Thoracic aorta (tissue), 1 donor: ENCODE results near the gene PRR5.

- RAMPAGE, long total RNA, result no peak
These were observed 14.7 kb upstream of the EFCAB6 start for GRCh38 chr22:43826704-43827260.

GRCh38 chr22:43921476-43921951, 2.1 kb upstream of the PNPLA3 start:
- RAMPAGE, long total RNA, result no peak

DNA sequence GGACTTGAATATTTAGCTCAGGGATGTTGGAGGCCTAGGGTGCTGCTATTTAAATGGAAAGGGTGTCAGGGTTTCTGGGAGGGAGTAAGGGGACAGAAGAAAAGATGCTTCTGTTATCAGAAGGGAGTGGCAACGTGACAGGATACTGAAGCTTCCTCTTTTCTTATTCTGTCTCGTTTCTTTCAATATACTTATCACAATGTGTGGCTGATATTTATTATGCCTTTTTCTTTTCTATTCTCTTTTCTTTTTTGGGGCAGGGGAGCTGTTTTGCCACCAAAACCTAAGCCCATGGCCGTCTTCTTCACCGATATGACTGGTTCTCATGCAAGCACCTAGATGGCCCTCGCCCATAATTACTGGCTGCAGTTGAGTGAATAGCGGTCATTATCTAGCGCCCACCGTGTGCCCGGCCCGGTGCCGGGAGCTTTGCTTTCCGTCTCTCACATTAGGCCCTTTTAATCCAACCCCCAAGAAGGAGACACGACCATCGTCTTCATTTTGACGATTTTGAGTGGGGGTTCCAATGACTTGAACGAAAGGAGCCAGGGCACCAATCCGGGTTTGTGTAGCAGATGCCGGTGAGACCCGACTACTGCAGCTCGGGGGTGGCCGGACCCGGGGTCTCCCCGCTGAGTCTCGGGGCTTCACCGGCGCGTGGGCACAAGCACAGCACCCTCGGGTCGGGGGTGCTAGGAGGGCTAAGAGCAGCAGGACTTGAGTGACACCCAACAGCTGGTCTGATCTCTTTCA, 622 bp upstream of the SAMM50 start:
- RAMPAGE, long total RNA, result no peak

- RAMPAGE, long total RNA, result no peak
These were observed 619 bp upstream of the PARVB start for GRCh38 chr22:44023535-44023830.

DNA sequence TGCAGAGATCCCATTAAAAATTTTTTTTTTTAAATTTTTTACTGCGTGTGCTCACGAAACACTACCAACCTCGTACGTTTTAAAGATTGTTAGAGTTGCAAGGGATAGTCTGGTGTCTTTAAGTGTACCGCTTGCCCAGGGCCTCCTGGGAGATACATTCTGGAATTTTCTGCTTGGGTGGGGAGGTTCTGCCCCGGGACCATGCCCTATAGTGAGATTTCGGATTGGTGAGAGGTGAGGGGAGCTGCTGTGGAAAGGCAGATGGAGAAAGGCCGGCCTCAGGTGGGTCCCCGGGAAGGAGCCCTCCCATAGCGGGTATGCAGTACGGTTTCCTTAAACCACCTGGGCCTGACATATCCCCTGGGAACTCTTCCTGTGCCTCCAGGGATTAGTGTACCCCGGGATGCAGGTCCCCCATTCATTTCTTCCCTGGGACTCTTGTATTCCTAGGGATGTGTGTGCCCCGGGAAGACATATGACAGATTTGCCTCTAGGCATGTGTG, 897 bp downstream of the PARVB start:
- RAMPAGE, long total RNA, result no peak

DNA sequence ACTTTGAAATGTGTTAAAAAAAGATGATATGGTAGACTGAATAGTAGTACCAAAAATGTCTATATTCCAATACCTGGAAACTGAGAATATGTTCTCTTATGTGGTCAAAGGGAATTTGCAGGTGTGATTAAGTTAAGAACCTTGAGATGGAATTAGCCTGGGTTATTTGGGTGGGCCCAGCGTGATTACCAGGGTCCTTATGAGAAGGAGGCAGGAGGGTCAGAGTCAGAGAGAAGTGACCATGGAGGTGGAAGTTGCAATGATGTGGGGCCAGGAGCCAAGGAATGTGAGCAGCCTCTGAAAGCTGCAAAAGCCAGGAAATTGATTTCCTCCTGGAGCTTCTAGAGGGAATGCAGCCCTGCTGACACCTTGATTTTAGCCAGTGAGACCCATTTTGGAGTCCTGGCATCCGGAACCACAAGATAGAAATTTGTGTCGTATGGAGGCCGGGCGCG, 16.2 kb downstream of the PARVB start:
- RAMPAGE, long total RNA, result no peak

- RAMPAGE, long total RNA, result no peak
These were observed 44.8 kb downstream of the PARVB start for GRCh38 chr22:44068849-44069358.

DNA sequence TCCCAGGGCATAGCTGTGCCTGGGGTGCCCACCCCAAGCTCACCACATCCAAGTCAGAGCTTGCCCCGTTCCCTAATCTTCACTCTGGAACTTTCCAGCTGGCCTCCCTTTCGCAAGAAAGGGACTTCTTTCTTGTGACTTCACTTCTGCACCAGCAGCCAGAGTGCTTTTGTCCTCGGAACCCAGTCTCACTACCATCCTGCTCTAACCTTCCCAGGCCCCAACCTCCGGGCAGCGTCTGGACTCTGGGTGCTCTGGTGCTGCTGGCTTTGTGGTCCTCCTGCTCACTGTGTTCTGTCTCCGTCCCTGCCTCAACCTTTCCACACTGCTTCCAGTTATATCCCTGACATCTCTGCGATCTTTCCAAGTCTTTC, 30.9 kb downstream of the PARVG start:
- RAMPAGE, long total RNA, result no peak

DNA sequence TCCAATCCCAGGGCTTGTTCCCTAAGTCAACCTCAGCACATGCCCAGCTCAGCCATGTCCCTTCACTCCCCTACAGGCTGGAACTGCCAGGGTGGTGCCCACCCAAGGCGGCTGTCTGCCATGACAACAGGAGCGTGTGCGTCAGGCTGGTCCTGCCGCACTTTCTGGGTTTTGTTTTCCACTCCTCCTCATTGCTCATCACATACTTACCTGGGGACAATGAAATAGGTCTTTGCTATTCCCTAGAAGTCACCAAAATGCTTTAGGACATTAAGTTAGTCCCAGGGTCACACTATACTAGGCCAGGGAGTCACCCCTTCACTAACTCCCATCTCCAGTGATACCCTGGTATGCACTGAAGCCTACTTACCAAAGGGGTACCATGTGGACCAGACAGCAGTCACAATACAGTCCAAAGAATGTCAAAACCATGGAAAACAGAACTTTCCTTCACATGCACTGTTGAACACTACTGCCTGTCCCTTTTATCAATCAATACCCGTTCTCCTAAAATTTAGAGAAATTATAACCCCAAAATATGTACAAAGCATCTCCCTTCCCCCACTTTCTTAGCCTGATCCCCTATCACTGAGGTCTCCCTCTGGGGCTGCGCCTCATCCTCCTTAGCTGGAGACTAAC, 4.2 kb downstream of the RTL6 start:
- RAMPAGE, long total RNA, result no peak

GRCh38 chr22:44526621-44527022, 28.6 kb upstream of the RTL6 start:
- RAMPAGE, long total RNA, result no peak

DNA sequence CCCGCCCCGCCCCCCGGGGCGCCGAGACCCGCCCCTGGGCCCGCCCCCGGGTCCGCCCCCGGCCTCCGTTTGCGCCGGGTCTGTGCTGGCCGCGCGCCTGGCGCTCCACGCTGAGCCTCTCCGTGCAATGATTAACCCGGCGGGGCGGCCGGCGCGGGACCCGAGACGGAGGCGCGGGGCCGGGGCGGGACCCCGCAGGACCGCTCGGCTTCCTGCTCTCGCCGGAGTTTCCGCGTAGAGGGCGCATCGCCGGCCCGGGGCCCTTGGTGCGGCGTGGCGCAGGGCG, at the start of gene PRR5:
Gene PRR5, plus strand, starts transcription at position 61 of the 286 bp plus-strand sequence.
- RAMPAGE, long total RNA, result no peak

DNA sequence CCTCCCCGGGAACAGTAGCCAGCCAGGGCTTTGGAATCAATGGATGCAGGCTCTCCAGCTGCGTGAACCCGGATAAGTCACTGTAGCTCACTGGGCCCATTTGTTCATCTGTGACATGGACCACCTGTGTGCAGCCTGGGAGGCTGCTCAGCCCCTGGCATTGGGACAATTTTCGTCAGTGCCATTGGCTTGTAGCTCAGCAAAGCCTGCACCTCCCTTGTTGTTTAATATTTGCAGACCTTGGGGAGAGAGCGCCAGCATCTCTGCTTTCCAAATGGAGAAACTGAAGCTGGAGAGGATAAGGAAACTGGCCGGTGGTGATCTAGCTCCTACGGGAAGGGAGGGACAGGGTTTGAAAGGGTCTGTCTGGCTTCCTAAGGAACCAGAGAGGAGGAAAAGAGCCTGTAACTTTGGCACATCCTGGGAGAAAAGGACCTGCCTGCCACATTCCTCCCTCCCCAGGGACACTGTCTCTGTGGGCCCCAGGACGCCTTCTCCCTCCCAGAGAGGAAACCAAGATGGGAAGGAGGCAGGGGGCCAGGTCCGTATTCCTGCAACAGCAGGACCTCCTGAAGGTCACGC, 86.4 kb downstream of the ARHGAP8 start:
- RAMPAGE, long total RNA, result no peak

GRCh38 chr22:44935676-44936083, 74.1 kb downstream of the PHF21B start:
- RAMPAGE, long total RNA, result no peak

DNA sequence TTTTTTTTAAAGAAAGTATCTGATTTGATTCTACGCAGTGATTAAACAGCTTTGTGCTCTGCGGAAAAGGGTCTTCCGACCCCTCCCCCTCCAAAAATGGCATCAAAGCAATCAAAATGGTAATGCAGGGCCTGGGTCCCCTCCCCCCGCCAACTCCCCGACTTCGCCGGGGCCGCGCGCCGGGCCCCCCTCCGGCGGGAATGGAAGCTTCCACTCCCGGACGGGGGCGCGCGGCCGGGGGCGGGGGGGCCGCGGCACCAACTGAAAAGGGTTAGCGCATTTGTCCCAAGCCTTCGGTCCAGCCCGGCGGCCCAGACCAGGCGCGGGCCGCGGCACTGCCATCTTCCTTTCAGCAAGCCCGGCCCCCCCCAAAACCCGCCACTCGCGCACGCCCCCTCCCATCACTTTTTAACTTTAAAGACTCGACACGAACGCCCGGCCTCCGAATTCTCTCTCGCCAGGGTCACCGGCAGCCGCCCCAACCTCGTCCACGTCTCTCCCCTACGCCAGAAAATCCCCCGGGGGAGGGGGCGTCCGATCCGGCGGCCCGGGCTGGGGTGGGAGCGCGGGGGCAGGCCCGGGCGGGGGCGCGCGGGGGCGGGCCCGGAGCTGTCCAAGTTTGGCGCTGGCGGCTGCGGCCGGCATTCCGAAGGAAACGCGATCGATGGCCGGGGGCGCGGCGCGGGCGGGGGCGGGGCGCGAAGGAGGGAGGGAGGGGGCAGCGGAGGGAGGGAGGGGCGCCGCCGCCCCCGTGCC, 2.8 kb downstream of the PHF21B start:
- RAMPAGE, long total RNA, result no peak

DNA sequence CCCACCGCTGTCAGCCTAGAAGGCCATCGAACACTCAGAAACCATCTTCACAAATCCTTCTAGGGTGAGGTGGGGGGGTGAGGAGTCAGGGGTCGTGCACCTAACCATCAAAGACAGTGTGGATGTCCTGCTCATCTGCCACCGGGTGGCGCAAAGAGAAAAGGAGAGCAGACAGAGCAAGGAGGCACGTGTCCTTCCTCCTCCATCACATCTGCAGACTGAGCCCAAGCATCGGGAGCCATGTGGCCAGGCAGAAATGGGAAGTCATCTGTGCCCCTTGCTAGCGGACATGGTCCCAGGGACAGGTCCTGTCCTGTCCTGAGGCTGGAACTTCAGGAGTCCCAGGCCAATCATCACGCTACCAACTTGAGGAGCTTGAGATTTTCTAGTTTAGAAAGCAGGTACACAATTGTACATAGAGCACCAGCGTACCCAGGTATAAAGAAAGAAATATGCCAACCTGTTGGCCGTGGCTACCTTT, 61.8 kb upstream of the NUP50 start:
- RAMPAGE, long total RNA, result no peak

GRCh38 chr22:45140223-45140944, 23.3 kb upstream of the NUP50 start:
- RAMPAGE, long total RNA, result no peak

DNA sequence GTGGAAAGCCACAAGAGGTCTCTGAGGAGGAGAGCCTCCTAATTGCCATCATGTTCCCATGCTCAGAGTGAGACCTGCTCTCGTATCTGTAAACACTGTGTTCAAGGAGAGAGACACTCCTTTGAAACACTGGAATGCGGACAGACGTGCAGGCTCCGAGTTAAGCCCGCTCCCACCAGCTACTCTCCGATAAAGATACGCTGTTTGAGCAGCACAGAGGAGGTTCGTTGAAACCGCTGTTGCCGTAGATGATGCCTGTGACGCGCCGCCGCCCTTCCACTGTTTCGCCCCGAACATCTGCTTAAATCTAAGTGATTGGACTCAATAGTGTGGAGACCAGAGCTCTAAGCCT, 25.1 kb downstream of the NUP50 start:
- RAMPAGE, long total RNA, result no peak

DNA sequence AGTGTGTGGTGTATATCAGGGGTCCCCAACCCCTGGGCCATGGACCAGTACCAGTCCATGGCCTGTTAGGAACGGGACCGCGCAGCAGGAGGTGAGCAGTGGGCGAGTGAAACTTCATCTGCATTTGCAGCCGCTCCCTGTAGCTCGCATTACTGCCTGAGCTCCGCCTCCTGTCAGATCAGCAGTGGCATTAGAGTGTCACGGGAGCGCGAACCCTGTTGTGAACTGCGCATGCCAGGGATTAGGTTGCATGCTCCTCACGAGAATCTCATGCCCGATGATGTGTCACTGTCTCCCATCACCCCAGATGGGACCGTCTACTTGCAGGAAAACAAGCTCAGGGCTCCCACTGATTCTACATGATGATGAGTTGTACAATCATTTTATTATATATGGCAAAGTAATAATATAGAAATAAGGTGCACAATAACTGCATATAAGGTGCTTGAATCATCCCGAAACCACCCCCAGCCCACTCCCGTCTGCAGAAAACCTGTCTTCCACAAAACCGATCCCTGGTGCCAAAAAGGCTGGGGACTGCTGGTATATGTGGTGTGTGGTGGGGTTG, 6.0 kb downstream of the UPK3A start:
- RAMPAGE, long total RNA, result no peak

- RAMPAGE, long total RNA, result no peak
These were observed 13.1 kb downstream of the FAM118A start for GRCh38 chr22:45322672-45323465.

DNA sequence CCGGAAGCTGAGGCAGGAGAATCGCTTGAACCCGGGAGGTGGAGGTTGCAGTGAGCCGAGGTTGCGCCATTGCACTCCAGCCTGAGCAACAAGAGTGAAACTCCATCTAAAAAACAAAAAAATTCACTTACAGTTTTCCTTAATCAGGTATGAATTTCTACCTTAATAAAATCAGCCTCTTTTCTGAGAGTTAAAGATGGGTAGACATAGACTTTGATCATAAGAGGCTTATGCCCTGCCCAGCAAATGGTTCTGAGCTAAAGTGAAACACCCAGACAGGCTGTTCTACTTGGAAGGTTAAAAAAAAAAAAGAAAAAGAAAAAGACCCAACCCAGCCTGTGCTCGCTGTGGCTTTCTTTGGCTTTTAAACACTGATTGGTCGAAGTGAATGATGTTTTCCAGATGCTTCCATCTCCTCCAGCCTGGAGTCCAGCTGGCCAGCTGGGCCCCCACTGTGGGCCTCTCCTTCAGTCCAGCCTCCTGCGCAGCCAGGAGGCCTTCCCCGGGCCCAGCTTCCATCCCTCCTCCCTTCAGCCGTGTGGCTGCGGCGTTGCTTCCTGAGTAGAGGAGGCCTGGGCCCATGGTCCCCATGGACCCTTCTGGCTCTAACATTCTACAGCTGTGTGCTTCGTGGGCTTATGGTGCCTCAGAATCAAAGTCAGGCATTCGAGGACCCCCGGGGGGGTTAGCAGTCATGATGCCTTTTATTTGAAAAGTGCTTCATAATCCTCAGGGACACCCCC, 42.5 kb upstream of the FBLN1 start:
- RAMPAGE, long total RNA, result no peak